Cardiac fibroblast (primary cell): ENCODE measurements around a stretch of chr5.

- RRBS, result no CpG with 5 or more reads among the region's 18 CpGs
Observed at GRCh38 chr5:172179388-172180191, 8.4 kb downstream of the STK10 start.

DNA sequence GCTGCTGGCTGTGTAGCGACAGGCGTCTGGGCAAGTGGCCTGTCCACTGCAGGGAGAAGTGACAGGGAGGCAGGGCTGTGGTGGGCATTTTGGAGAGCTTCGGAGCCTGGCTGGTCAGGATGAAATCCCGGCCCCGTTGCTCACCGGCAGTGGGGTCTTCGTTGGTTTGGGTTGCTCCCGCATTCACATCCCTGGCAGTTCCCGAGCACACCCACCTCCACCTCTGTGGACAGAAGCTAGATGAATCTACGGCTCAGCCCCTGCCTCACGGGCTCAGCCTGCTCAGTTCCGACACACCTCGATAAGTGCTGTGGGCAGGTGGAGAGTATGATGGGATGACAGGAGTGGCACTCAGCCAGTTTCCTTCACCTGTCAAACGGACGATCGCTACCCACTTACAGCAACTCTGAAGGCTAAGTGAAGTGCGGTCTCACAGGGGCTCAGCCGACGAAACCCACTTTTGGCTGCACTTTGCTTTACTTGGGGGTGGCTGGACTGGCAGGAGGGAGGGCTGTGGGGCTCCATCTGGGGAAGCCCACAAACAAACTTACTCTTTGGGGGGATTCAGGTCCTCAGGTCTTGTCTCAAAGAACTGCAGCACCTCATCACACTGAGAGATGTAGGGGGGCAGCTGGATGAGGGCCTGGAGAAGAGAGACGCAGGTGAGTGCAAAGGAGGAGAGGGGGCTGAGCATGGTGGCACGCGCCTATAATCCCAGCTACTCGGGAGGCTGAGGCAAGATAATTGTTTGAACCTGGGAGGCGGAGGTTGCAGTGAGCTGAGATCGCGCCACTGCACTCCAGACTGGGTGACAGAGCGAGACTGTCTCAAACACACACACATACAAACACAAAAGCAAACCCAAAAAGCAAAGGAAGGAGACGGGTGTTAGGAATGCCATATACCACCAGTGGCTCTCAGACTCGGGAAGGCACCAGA is 72.6 kb downstream of the SH3PXD2B start:
- RRBS, result no CpG with 5 or more reads among the region's 29 CpGs

DNA sequence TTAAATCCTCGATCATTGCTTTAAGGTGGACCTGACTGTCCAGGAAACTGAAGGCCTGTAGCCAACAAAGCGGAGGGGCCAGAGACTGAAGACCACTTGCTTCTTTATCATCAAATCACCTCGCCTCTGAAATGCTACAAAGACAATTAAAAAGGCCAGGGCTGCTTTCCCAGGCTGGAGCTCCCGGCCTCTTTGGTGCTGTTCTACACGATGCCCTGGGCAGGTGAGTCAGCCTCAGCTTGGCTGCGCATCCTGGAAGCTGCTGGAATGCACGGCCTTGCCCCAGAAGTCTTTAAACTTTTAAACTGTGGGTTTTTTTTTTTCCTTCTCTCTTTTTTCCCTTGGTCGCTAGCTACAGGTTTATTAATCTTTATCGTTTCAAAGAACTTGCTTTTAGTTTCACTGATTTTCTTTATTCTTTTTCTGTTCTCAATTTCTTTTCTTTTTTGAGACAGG is 46.5 kb downstream of the SH3PXD2B start:
- RRBS, result no CpG with 5 or more reads among the region's 9 CpGs

DNA sequence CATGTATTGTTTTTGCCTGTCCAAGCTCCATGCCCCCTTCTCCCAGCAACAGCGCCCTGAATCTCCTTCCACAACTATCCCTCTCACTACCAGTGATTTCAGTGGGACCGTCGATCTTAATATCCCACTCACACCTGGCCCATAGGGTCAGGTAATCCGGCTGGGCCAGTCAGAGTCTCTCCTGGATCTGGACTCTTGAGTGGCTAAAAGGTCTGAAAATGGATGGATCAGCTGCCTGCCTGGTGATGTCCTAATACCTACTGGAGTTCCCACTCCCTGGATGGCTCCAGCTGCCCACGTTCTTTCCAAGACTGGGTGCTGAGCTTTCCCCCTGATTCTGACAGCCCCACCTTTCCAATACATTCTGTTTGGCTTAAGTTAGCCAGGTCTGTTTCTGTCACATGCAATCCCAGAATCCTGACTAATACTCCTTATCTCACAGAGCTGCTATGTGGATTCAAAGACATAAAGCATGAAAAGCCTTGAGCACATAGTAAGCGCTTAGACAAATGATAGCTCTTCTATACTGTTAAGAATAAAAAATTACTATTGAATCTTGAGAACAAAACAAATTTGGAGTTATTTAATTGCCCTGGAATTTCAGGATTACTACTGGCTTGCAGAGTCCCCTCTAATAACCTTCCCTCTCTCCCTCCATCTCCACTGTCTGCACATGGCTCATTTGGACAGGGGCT is 10.2 kb downstream of the SH3PXD2B start:
- RRBS, result no CpG with 5 or more reads among the region's 6 CpGs

GRCh38 chr5:172444722-172445398 is 9.5 kb downstream of the SH3PXD2B start:
- RRBS, result no CpG with 5 or more reads among the region's 8 CpGs

GRCh38 chr5:172558841-172559514 is 82.1 kb upstream of the NEURL1B start:
- RRBS, result no CpG with 5 or more reads among the region's 24 CpGs

GRCh38 chr5:172568301-172568989 is 72.6 kb upstream of the NEURL1B start:
- RRBS, result no CpG with 5 or more reads among the region's 3 CpGs

DNA sequence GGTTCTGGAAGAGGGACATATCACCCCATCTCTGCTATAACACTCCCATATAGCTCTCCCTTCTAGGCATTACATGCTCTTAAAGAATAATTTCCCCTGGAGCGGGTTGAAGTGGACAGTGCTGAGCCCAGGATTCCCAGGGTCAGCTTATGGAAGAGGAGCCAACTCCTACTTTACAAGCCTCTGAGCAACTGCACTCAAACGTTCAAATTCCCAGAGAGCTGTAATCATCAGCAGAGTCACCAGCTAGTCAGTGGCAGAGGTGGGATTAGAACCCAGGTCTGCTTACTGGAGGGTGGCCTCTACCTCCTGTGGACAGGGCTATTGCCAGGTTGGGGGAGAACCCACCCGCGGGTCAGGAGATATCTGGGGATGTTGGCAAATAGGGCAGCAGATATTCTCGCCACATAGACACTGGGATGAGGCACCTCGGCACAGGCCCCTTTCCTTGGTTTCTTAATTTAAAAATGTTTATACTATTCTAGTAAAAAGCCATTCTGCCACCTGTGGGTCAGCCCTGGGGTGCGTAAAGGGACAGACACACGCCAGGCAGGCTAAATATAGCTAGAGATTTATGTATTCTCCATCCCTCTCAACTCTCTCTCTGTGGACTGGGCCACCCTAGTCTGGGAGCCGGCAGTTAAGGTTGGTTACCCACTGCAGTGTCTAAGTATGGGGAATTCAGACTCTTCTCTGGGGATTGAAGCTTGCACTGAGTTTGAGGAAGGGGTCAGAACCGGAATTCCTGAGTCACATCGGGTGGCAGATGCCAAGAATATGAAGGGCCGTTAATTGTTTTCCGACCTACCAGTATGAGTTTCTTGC is 1.7 kb downstream of the NEURL1B start:
- RRBS, result no CpG with 5 or more reads among the region's 13 CpGs

DNA sequence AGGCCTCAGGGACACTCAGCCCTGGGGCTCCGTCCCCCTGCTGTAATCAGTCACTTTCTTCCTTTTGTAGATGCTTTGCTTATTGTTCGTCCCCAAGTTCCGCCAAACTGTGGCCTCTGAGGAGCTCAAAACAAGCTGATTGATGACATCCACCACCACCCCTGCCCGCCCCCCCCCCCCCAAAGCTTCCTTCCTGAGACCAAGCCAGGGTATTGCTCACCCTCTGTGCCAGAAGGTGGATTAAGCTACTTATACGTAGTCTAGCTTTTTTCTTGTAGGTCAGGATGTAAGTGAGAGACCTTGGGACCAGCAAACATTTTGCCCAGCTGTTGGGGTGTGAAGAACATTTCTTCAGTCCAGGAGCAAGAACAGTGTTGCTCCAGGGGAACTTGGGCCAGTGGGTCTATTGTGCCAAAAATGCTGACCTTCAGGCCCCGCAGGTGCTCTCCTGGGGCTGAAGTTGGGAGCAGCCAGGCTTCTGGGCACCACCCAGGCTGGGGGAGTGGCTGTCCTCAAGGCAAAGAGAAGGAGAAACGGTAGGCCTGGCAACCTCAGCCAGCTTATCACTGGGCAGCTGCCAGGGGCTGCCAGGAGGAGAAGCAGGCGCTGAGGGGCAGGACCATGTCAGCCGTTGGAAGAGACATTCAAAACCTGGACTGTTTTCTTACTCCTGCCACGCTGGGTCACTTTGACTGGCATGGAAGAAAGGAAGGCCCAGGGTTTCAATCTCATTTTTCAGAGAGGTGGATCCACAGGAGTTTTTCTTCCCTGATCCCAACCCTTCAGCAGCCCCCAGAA is 18.0 kb downstream of the NEURL1B start:
- RRBS, result no CpG with 5 or more reads among the region's 10 CpGs

GRCh38 chr5:172680542-172681342 is 39.7 kb downstream of the NEURL1B start:
- RRBS, result no CpG with 5 or more reads among the region's 5 CpGs

DNA sequence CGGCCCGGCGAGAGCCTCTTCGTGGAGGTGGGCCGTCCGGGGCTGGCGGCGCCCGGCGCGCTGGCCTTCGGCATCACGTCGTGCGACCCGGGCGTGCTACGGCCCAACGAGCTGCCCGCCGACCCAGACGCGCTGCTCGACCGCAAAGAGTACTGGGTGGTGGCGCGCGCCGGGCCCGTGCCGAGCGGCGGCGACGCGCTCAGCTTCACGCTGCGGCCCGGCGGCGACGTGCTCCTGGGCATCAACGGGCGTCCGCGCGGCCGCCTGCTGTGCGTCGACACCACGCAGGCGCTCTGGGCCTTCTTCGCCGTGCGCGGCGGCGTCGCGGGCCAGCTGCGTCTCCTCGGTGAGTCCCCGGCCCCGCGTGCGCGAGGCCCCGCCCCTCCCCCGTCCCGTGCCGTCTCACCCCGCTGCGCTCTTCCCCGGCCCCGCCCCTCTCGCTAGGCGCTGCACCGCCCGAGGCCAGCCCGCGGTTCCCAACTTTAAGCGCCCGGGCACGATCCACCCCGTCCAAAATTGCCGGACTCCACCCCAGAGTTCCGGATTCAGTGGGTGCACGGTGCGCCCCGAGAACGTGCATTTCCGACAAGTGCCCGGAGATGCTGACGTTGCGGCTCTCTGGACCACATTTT is 42.8 kb downstream of the NEURL1B start:
- RRBS, result 58% methylated on average over 59 of the region's 95 CpGs

DNA sequence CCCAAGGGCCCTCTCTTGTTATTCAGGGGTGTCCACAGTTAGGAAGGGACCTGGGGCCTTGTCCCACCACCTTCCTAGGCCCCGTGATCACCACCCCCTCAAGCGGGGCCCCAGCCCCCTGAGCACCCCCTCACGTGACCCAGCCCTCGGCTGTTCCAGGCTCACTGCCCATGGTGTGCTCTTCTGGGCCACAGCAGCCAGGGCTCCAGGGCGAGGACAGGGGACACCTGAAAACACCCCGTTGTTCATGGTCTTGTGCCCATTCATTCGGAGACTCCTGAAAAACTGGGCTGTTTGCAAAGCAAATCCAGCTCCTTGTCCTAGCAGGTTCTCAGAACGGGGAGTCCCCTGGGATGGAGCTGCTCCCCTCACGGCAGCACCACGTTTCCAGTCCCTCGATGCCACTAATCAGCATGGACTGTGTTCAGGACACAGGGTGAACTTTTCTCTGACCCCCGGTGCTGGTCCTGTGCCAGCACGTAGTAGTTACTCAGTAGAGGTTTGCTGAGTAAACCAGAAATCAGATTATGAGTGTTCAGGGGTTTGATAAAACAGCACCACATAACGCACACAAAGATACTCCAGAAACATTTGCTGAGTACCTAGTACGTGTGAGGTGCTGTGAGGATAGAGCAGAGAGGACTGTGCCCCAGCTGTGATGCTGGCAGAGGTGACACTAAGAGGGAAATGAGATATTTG is 49.0 kb downstream of the NEURL1B start:
- RRBS, result no CpG with 5 or more reads among the region's 15 CpGs

DNA sequence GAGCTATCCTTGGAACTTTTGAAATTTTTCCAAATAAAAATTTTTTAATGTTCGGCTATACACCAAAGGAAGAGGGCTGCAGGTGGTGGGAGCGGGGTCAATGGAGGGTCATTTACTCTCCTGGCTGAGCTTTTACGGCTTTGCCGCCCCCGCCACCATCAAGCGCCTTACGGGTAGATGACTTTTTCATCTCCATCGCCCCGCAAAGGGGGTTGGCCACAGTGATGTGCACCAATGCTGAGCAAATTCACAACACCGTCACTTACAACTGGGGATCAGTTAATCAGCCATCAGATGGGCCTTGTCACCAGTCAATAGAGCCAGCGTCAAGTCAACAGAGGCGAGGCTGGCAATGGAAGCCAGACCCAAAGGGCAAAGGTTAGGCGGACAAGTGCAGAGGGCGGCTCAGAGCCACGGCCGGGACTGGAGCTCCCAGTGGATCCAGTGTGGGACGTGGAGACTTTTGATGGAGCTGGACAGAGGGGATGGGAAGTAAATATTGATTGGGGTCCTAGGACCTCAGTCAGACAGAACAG is 45.8 kb downstream of the DUSP1 start:
- RRBS, result no CpG with 5 or more reads among the region's 17 CpGs

DNA sequence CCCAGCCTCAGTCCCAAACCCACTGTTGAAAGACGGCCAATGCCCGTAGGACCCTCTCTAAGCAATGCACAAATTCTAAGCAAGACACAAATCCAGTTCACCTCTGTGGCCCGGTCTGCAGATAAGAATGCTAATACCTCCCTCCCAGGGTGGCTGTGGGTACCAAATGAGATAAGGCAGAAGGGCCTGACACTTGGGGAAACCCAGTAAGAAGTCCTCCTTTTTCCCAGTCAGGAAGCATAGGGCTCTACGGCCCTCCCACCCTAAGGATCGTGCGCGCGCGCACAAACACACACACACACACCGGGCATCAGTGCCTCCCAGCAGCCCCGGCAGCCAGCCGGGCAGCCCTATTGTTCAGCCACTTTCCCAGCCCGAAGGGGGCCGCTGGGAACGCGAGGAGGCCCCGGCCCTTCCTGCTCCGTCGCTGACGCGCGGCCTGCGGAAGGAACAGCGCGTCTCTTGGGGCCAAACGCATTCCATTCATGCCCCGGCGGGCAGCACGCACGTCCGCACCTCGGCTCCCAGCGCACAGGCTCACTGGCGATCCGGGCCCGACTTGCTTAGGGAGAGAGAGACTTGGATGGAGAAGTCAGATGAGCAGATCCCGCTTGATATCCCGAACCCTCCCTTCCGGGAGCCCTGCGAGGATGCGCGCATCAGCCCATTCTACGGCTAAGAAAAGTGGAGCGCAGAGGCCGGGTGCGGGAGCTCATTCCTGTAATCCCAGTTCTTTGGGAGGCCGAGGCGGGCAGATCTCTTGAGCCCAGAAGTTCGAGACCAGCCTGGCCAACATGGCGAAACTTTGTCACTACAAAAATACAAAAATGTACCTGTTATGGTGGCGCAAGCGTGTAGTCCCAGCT is 22.6 kb downstream of the DUSP1 start:
- RRBS, result 25% methylated on average over 31 of the region's 52 CpGs

GRCh38 chr5:172776082-172776652 is 5.2 kb upstream of the DUSP1 start:
- RRBS, result no CpG with 5 or more reads among the region's 6 CpGs

DNA sequence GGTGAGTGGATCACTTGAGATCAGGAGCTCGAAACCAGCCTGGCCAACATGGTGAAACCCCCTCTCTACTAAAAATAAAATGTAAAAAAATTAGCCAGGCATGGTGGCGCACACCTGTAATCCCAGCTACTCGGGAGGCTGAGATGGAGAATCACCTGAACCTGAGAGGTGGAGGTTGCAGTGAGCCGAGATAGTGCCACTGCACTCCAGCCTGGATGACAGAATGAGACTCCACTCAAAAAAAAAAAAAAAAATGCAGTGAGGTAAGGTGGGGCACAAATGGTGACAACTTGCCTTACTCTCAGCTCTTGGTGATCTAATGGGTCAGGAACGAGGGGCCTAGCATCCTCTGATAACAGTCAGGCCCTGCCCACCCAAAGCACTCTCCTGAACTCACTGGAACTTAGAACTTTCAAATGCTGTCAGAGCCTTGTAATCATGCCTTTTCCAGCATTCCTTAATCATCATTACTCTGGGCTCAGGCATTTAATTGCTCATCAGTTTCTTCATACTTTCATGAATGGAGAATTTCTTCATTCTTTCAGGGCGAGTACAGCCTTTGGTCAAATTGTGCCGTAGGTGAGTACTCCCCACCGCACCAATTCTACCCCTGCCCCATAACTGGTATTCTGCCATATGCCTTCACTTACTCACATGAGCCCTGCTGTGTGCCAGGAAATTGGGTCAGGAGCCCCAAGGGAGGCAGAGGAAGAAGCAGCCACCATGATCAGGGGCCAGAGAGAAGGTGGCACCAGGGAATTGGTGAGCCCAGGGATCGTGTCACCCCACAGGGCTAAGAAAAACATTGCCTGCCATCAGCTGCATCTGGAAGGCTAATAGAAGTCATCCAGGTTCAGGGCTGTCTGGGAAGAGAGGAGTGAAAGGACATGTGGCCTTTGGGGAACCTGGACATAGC is 30.2 kb upstream of the DUSP1 start:
- RRBS, result no CpG with 5 or more reads among the region's 9 CpGs

DNA sequence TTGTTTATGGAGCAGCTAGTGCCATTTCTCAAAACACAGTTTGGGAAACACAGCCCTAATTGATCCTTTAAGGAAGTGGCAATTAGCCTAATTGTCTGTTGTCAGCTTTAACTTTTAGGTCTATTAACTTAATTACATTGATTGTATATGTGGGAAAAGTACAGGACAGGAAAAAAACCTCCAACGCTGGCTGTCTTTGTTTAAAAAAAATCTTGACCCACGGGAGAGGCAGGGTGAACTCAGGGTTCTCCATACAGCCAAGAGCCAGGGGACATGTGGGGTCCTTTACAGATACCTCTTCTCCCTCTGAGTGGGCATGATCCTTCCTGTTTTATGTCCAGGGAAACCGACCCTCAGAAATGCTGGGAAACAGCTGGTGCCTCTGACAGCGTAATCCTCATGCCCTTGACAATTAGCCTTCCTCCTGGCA is 7.0 kb downstream of the ERGIC1 start:
- RRBS, result no CpG with 5 or more reads among the region's 4 CpGs

GRCh38 chr5:172852677-172853441 is 18.8 kb downstream of the ERGIC1 start:
- RRBS, result no CpG with 5 or more reads among the region's 17 CpGs

- RRBS, result no CpG with 5 or more reads among the region's 20 CpGs
Observed at GRCh38 chr5:172855444-172856468, 21.7 kb downstream of the ERGIC1 start.

DNA sequence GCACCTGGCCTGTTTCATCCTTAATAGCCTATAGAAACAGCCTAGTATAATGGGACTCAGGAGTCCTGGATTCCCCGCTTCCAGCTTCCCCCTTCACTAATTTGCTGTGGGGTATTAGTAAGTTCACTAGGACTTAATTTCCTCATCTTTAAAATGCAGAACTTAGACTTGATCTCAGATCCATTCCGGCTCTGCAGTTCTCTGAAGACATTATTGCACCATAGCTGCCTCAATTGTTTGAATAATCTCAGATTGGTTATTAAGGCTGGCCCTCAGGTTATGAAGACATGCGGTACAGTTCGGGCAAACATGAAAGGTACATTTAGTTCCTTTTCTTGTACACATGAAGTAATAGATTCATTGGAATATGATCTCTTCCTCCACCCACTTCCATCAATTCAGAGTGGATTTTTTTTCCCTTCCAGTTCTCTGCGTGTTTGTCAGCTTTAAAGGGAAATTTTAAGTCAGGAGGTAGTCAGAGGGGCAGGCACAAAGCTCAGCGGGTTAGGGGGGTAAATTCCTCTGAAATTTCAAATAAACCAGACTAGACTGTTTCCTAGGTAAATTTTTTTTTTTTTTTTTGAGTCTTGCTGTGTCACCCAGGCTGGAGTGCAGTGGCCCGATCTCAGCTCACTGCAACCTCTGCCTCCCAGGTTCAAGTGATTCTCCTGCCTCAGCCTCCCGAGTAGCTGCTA is 28.1 kb downstream of the ATP6V0E1 start:
- RRBS, result no CpG with 5 or more reads among the region's 8 CpGs